SP-49 (cell line): ENCODE data around the genes NQO1, CLEC18A and HYDIN.

DNA sequence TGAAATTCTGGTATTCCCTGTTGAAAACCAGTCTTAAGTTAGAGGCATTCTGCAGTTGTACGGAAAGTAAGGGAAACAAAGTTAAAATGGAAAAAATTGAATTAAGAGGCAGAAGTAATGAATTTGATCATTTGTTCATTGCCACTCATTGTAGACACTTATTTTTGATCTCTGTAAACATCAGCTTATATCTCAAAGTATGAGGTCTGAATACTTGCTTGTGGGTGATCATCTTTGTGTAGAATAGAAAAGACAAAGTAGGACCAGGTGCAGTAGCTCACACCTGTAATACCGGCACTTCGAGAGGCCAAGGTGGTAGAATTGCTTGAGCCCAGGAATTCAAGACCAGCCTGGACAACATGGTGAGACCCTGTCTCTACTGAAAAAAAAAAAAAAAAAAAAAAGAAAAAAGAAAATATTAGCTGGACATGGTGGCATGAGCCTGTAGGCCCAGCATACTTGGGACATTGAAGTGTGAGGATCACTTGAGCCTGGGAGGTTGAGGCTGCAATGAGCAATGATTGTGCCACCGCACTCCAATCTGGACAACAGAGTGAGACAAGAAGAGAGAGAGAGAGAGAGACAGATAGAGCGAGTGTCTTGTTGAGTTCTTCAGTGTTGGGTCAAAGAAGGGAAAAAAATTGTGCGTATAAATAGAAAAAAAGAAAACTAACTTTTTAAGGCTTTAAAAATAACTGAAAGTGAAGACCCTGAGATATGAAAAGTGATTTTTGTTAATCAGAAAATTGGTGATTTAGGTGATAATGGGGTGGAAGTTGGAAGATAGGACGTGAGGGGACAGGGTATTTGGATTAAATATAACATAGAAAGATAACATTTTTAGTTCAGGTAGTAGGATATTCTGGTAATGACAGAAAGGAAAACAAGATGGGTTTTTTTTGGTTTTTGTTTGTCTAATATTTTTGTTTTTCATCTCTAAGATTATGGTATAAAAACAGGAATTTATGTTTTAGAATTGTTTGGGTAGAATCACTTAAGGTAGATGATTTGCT lies 44.0 kb downstream of the NFAT5 start:
- PRO-cap, result no peak

- PRO-cap, result no peak
These were observed 49.6 kb downstream of the NQO1 start for GRCh38 chr16:69676335-69677653.

DNA sequence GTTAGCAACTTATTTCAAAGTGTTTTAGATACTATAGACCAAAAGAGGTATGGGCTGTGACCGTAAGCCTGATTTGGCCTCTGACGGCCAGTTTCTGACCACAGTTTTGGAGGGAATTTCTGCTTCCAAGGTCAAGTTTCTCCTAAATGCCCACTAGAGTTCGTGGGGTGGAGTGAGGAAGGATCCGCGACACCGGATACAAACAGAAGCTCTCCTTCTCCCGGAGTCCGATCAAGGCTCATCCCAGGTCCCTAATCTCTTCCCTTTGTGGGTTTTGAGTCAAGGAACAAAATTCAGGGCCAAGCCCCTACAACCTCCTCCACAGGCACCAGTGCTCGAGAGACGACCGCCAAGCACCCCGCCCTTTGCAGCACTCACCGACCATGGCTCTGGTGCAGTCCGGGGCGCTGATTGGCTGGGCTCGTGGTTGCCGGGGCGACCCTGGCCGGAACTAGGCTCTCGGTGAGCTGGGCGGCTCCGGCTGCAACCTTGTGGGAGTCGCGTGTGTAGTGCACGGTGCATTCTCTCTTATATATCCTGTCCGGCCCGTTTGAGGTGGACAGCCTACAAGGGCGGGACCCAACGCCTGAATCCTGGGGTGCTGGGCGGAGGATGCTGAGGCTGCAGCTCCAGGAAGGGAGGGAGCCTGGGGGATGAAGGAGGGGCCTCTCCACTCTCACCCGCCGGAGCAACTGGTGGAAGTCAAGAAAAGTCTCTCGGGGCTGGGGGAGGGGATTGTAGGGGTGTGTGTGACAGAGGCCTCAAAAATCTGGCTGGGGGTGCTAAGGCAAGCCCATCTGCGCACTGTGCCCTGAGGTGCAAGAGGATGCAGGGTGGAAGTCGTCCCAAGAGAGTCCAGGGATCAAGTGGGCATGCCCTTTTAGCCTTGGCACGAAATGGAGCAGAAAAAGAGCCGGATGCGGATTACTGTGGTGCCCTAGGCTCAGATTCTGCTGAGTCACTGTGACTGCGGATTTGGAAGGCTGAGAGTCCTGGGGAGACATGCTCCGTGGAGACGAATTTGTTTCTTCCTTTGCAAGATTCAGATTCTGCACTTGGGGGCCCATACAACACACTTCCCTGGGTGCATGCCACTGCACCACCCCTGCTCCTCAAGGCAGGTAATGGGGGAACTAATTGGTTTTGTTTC lies at the start of gene NQO1:
Gene NQO1 (minus strand): TSS at position 506 of the 1,150 bp plus-strand sequence.
- PRO-cap, result bidirectional peak, plus-strand start at position 486 of the sequence, minus-strand start at position 385 of the sequence

- PRO-cap, result no peak
These were observed 77.0 kb downstream of the WWP2 start for GRCh38 chr16:69838932-69839679.

GRCh38 chr16:69855452-69856142 lies 93.5 kb downstream of the WWP2 start:
- PRO-cap, result no peak

DNA sequence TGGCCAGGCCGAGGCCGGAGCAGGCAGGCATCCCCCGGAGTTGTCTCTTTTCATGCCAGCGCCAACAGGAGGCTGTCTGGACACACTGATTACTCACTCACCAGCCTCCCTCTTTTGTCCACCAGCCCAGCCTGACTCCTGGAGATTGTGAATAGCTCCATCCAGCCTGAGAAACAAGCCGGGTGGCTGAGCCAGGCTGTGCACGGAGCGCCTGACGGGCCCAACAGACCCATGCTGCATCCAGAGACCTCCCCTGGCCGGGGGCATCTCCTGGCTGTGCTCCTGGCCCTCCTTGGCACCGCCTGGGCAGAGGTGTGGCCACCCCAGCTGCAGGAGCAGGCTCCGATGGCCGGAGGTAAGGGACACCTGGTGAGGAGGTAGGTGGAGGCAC lies at the start of gene CLEC18A:
Gene CLEC18A (plus strand): TSS at position 199 of the 391 bp plus-strand sequence.
- PRO-cap, result no peak

DNA sequence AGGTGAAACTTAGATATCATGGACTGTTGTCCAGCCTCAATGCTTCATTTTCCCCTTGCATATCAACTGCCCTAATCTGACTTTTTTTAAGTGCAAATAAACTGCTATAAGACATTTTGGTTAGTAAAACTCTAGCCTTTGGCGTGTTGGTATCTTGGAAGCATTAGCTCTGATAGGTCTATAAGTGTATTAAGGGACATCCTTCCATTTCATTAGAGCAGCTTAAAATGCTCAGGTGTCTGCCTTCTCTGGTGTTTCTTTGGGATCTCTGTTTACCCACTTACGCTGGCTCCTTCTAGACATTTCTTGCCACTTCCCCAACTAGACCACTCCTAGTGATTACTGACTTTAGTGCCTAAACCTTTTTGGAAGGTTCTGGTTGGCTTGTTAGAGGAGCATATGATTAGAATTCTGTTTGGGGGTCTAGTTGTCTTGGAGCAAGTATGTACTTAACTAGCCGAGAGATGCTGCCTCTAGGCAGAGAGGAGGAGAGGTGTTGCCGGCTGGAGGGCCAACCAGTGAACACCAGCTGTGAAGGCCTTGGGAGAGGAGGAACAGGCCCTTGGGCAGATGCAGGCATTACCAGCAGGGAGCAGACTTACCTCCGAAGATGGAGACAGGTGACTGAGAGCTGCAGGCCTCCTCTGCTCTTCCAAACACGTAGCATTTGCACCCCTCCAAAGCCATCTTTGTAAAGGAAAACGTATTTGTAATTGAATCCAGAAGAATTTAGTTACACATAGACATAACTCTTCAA lies 15.2 kb upstream of the CLEC18C start:
- PRO-cap, result no peak

DNA sequence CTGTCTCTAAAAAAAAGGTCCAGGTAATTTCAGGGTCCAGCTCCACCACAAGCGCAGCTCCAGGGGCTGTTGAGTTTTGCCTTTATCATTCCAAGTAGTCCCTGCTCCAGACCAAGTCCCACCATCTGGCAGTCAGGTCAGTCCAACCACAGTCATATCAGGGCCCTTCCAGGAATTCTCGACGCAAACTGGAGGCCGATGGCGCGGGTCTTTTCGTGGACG lies 1.0 kb downstream of the EXOSC6 start:
- PRO-cap, result no peak

DNA sequence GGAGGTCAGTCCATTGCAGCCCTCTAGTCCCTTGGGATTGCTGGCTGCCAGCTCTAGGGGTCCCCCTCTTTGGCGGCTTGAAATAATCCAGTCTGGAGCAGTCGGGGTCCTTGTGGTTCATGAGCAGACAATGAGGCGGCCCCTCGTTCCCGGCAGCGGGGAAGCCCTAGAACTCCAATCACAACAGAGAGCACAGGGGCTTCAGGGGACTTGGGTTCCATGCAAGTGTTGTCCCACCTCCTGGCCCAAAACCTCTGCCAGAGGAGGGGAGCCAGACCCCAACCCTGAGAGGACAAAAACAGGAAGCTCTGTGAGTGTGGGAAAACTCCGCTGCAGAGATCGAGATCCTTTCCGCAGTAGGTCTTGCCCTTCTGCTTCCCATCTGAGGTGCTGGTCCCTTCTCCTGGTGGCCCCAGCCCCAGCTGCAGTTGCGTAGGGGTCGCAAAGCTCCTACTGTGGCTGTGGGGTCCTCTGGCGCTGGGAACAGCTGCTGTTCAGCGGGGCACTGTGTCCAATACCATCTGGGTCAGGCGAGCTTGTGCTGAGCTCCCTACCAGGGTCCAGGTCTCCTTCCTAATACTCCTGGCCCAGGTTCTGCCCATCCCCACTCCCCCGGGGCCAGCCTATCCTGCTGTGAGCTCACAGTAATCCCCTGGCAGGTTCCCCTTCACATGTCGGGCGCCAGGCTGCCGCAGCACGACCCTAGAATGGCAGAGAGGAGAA lies 39.9 kb downstream of the ST3GAL2 start:
- PRO-cap, result no peak

GRCh38 chr16:70418072-70418815 lies 20.7 kb downstream of the ST3GAL2 start:
- PRO-cap, result no peak

- PRO-cap, result no peak
These were observed 6.5 kb downstream of the FCSK start for GRCh38 chr16:70460836-70461266.

- PRO-cap, result no peak
These were observed 33.1 kb downstream of the COG4 start for GRCh38 chr16:70490178-70490682.

- PRO-cap, result no peak
These were observed 9.2 kb downstream of the COG4 start for GRCh38 chr16:70514138-70514634.

GRCh38 chr16:70572815-70573251 lies 49.2 kb downstream of the SF3B3 start:
- PRO-cap, result no peak

- PRO-cap, result no peak
These were observed 50.9 kb downstream of the SF3B3 start for GRCh38 chr16:70574520-70574963.

DNA sequence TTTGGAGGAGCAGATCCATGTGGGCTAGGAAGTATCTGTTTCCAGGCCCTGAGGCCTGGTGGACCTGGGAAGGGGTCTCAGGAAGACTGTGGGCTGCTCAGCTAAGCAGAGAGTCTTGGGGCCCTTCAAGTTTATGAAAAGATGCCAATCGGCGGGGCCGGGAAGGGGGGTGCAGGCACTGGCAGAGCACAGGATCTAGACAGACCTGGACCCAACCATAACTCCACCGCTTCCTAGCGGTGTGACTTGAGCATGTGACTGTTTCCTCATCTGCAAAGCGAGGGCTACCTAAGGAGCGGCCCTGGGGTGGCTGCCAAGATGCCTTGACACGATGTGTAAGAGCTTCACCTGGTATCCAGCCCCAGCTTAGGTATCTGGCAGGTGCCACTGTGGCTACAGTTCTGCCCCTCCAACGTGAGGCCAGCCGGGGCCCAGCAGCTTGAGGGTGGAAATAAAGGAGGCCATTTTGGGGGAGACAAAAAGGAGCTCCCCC lies 3.1 kb upstream of the MTSS2 start:
- PRO-cap, result no peak

DNA sequence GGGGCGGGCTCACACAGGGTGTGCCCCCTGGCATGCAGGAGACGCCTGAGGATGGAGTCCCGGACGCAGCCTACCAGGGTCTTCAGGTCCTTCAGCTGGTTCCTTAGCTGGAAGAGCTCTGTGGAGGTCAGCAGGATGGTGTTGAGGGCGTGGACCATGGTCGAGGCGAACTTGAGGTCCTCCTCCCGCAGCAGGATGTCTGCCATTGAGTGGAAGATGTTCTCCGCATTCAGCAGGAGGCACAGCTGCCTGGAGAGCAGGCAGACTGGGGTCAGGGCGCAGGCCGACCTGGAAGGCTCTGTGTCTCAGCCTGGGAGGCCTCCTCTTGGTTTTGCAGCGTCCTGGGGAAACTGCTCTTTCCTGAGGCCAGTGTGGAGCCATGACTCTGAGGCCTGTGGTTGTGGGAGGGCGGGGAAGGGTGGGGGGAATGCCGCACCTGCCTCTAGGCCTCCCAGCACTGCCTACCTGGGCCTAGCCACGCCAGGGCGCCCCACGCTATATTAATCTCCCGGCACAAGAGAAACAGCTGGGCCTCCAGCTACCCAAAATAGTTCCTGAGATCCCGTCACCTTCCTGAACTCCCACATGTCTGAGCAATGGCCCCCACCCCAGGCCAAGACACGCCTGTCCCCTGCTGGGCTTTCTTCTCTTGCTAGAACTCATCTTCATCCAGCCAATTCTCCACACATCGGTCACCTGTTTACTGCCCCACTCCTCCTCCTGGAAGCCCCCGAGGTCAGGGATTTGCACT lies 12.9 kb upstream of the MTSS2 start:
- PRO-cap, result no peak

GRCh38 chr16:70703023-70703976 lies 17.4 kb upstream of the MTSS2 start:
- PRO-cap, result no peak

- PRO-cap, result no peak
These were observed 39.1 kb upstream of the MTSS2 start for GRCh38 chr16:70724620-70725766.

DNA sequence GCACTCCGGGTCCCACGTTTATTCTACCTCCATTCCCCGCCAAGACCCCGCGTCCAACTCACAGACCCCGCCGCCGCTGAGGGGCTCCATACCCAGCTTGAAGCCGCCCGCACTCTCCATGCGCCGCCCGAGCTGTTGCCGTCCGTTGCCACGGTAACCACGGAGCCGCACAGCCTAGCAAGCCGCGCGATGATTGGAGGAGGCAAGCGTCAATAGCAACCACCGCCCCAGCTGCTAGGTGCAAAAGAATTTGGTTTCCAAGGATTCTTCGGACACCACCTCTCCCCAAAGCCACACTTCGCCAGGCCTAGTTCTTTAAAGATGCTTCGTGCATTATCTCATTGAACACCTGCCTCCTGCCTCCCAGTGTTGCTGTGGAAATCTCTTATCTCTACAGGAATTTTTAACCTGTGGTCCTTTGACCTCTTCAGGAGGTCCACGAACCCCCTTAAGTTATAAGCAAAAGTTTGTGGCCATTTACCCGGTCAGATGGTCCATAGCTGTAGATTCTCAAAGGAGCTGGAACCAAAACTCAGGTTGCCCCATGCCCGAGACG lies at the start of gene HYDIN:
Gene HYDIN (minus strand): TSS at position 155 of the 556 bp plus-strand sequence.
- PRO-cap, result no peak